Breast (tissue), 4 donors: ENCODE data around the gene RAD51B.

DNA sequence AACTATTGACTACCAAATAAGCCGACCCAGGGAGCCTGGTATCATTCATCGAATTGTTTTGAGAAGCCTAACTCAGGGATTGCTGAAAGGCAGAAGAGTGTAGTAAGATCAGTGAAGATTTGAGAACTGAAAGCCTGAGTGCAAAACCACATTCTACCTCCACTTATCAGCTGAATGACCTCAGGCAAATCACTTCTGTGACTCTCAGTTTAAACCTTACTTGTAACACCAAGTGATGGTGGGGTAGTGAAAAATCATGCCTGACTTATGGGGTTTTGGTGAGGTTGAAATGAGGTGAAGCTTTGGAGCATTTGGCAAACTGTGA is 126.1 kb upstream of the MAX start:
- PRO-cap, 3 experiments: no peak in any of the 3 experiments
- RRBS: no CpG with 5 or more reads among the region's 2 CpGs

DNA sequence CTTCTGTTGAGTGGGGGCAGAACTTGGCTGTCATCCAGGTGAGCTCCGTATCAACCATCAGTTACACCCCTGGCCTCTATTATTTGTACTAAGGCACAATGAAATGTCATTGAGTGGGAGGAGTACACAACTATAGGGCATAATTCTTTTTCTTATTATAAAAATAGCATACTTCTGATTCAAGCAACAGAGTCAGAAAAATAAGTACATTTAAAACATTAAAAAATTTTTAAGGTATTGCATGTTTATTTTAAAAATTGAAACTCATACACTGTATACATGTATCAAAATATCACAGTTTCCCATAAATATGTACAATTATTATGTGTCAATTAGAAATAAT is 128.3 kb upstream of the MAX start:
- PRO-cap, 3 experiments: no peak in any of the 3 experiments
- RRBS: no CpG with 5 or more reads among the region's 1 CpG

DNA sequence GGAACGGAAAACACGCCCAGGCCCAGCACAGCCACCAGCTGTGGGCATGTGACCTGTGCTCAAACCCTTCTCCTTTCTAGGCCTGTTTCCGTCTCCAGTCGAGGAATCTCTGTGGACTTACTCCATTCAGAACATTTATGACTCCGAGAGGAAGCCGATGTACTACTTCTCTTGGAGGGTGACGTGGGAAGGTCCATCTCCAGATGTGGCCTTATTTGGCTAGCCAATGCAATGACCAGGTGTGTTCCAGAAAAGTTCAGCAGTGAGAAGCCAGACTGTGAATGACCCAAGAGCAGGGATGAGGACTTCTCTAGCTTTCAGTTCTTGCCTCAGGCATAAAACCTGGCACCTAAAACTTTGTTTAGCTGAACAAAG is 134.1 kb upstream of the MAX start:
- PRO-cap, 3 experiments: no peak in any of the 3 experiments
- RRBS: no CpG with 5 or more reads among the region's 7 CpGs

GRCh38 chr14:66483287-66483653 is 2.9 kb upstream of the CCDC196 start:
- PRO-cap, 3 experiments: no peak in any of the 3 experiments
- RRBS: no CpG with 5 or more reads among the region's 1 CpG

DNA sequence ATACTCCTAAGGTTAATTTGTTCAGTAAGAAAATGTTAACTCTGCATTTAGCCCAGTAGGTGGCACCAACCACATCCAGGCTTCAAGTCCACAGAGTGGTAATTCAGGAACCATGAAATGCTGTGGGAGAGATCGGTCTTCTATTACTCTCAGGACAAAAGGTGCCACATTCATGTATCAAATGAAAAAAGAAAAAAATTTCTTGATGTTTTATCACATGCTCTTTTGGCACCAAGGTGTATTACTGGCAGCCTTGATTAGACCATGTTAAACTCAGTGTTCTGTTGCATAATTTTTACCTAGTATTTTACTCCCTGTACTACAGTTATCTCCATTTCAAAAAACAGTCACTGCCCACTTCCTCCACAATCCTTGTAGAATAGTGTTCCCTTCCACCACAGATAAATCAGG is 9.4 kb downstream of the CCDC196 start:
- PRO-cap, 3 experiments: no peak in any of the 3 experiments
- RRBS: no CpG with 5 or more reads among the region's 1 CpG

GRCh38 chr14:66507080-66507732 is 741 bp upstream of the GPHN start:
- PRO-cap, 3 experiments: no peak in any of the 3 experiments
- RRBS: no CpG with 5 or more reads among the region's 25 CpGs

DNA sequence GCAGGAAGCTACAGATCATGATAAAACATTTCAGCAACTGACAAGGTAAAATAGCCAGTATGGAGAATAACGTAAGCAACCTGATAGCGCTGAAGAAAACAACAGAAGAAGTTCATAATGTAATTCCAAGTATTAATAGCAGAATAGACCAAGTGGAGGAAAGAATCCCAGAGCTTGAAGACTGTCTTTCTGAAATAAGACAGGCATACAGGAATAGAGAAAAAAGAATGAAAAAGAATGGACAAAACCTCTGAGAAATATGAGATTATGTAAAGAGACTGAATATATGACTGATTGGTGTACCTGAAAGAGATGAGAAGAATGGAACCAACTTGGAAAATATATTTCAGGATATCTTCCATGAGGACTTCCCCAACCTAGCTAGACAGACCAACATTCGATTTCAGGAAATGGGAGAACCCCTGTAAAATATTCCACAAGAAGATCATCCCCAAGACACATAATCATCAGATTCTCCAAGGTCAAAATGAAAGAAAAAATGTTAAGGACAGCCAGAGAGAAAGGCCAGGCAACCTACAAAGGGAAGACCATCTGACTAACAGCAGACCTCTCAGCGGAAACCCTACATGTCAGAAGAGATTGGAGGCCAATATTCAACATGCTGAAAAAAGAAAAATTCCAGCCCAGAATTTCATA is 154.9 kb downstream of the GPHN start:
- PRO-cap, 3 experiments: no peak in any of the 3 experiments
- RRBS: no CpG with 5 or more reads among the region's 4 CpGs

- PRO-cap, 3 experiments: no peak in any of the 3 experiments
- RRBS: no CpG with 5 or more reads among the region's 8 CpGs
Observed at GRCh38 chr14:66701884-66702634, 194.1 kb downstream of the GPHN start.

GRCh38 chr14:67567486-67568290 is 32.4 kb downstream of the PIGH start:
- PRO-cap, 3 experiments: no peak in any of the 3 experiments
- RRBS: no CpG with 5 or more reads among the region's 11 CpGs

DNA sequence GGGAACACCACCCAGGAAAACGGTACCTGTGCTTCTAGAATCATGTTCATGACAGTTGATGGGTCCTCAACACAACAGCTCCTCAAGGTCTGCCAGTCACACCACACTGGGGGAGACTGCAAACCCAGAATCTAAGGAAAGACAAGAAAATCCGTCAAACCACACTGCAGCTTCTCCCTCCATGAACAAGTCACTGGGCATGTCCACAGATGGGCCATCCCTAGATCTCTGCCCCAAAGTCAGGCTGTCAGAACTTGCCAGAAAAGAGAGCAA is 36.2 kb downstream of the ZFYVE26 start:
- PRO-cap, 3 experiments: no peak in any of the 3 experiments
- RRBS: no CpG with 5 or more reads among the region's 2 CpGs

DNA sequence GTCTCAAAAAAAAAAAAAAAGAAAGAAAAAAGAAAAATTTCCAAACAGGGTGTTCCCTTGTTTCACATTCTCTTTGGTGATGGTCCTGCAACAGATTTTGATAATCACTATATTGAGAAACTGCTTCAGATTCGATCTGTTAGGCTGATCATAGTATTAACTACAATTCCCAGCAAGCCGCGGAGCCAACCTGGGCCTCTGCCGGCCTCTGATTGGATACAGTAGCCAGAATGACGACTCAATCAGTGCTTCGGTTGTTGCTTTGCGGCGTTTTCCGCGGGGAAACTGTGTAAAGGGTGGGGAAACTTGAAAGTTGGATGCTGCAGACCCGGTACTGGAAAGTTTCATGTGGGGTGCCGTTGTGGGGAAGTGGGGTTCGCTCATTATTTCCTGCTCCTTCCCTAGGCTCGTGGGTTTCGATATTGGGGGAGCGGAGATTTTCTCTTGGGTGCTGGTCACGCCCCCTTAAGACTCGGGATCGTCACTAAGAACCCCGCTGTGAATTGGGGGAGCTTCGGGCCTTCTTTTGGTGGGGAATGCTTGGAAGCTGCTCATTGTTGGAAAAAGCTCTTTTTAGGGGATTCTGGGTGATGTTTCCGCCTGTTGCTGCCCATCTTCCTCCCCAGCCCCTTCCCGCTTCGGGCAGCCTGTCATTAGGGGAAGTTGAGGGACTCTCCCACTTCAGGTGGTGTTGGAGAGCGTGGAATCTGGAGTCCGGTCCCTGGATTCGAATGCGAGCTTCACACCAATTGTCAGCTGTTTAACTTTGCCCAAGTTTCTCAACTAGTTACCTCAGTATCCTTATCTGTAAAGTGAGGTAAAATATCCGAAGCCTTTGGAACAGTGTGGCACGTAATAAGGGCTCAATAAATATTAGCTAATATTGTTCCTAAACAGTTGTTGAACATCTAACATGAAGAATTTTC is at the start of gene RAD51B:
Gene RAD51B, plus strand, starts transcription at position 257 of the 926 bp plus-strand sequence.
- PRO-cap, 3 experiments: peak in 3 of 3 experiments; most common plus-strand start position 292 of the sequence (in 3)
- RRBS: no CpG with 5 or more reads among the region's 30 CpGs

GRCh38 chr14:68193772-68194585 is 374.4 kb downstream of the RAD51B start:
- PRO-cap, 3 experiments: no peak in any of the 3 experiments
- RRBS: no CpG with 5 or more reads among the region's 6 CpGs

DNA sequence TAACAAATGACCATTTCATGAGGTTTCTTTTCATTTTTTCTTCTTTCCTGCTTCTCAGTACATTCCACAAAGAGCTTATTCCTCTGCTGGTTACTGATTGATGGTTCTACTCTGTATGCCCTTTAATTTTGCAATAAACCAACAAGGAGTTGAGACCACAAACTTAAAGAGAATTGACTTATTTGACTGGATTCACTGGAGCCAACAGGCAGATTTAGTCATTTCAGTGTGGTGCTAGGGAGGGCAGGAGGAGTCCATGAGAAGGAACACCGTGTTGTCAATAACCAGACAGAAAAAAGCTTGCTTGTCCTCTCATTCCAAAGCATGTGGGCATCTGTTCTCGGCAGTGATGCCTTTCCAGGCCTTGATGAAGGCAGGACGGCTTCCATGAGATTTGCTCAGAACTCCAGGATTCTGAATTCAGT is 459.4 kb downstream of the RAD51B start:
- PRO-cap, 3 experiments: no peak in any of the 3 experiments
- RRBS: no CpG with 5 or more reads among the region's 3 CpGs

DNA sequence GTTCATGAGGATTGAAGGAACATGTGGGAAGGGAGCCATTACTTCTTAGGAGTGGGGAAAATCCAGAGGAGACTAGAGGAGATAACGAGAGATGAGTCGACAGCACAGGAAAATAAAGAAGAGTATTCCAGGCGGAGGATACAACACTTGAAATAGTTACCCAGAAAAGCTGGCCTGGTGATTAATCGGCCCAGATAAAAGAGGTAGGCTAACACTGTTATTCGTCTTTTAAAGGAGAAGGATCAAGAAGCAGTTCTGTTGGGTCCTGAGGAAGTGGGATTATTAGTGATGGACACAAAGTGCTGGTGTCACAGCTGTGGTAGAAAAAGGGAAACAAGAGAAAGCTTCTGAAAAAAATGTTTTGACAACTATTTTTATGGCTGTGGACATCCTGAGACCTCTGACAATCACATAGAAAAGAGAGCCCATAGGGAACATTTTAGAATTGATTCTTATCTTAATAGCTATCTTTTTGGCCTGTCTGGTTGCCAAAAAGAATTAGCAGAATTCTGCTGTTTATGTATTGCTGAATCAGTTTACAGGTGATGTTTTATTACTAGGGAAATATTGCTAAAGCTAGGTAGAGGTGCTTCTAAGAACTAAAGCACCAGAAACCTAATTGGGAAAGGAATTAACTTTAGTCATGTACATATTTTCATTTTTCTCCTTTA is 425.2 kb downstream of the ZFP36L1 start:
- PRO-cap, 3 experiments: no peak in any of the 3 experiments
- RRBS: no CpG with 5 or more reads among the region's 5 CpGs

DNA sequence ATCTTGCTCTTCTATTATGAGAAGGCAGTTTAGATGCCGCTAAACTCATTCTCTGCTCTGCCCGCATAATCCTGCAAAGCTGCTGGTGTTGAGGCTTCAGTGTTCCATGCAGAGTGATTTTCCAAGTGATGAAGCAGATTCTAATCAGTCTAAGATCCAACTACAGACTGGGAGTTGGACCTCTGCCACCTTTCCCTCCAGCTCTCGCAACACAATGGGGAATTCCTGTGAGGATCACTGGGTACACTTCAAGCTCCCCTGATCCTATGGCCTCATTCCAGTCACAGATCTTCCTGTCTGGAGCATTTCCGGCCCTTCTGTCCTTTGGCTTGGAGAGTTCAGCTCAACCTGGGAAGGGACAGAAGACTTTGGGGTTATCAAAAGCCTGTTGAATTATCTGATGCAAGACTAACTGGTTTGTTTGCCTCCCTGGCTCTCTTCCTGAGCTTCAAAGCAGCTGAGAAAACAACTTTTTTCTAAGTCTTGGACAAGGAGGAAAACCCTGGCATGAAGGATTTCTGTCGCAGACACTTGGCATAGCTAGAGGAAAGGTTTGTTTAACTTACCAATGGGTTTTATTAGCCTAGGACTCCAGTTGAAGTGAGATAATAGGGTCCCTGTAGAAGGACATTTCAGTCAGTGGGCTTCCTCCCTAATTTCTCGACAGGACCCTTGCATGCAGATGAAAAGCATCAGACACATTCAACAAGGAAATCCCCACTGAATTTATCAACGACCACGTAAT is 333.8 kb downstream of the ZFP36L1 start:
- PRO-cap, 3 experiments: no peak in any of the 3 experiments
- RRBS: no CpG with 5 or more reads among the region's 8 CpGs

GRCh38 chr14:68471027-68471980 is 321.6 kb downstream of the ZFP36L1 start:
- PRO-cap, 3 experiments: no peak in any of the 3 experiments
- RRBS: 89% methylated on average over 3 of the region's 12 CpGs

- PRO-cap, 3 experiments: no peak in any of the 3 experiments
- RRBS: no CpG with 5 or more reads among the region's 4 CpGs
Observed at GRCh38 chr14:68473059-68473552, 319.8 kb downstream of the ZFP36L1 start.

DNA sequence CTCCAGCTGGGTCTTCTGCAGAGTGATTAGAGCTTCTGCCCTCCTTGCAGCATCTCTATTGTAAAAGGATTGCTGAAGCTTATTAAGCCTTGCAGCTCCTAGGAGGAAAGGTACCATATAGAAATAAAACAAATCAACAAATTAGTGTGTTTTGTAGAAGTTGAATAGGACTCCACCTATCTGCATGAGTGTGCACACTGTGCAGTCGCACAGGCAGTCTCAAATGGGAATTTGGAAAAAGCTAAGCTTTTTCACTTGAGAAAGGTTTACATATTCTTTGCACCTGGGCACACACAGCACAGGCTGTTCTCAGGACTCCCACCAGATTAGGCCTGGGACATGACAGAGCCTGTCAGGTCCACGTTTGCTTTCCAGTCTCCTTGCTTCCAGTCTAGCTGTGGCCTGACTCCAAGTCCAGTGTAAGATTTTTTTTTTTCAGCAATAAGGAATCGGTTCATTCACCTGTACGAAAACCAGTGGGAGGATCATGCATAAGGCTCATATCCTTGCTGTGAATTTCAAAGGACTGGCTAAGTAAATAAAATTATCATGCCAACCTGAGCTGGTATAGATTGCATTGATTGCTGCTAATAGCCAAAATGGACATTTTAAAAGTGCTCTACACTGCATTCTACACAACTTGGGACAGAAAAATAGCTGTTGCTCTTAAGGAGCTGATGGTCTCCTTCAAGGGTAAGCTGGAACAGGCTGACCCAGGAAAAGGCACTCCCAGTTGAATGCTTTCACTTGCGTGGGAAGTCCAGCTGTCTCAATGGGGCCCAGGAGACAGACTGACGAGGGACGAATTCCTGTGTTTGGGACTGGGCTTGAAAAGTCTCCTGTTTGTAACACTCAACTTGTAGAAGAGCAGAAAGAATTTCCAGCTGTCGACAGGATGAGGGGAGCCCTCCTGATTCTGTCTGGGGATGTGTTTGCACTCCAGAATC is 181.1 kb downstream of the ZFP36L1 start:
- PRO-cap, 3 experiments: no peak in any of the 3 experiments
- RRBS: no CpG with 5 or more reads among the region's 8 CpGs

DNA sequence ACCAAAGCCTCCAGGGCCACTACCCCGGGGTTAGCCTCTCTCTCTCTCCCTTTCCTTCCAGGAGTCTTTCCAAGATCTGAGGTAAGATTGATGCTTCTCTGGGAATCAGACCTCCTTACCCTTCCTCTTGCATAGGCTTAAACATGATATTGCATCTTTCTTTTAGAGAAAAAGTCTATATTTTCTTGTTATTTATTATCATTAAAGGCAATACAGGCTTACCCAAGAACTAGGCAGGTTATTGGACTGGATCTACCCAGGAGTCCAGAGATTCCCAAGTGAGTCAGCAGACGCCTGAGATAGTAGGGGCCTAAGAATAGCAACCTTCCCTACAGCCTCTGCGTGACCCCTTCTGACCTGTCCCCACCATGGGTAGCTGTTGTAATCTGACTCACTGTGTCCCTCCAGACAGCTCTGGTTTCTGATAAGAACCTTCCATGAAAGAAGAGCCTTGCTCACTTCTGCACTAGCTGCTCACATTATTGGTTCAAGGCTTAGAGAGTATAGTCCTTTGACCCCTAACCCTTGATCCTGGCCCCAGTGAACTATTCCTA is 172.8 kb downstream of the ZFP36L1 start:
- PRO-cap, 3 experiments: no peak in any of the 3 experiments
- RRBS: no CpG with 5 or more reads among the region's 3 CpGs

GRCh38 chr14:68626359-68626712 is 166.5 kb downstream of the ZFP36L1 start:
- PRO-cap, 3 experiments: no peak in any of the 3 experiments
- RRBS: no CpG with 5 or more reads among the region's 1 CpG